Umbilical cord (tissue), 2 donors: ENCODE results near the genes CALCA and SAAL1.

DNA sequence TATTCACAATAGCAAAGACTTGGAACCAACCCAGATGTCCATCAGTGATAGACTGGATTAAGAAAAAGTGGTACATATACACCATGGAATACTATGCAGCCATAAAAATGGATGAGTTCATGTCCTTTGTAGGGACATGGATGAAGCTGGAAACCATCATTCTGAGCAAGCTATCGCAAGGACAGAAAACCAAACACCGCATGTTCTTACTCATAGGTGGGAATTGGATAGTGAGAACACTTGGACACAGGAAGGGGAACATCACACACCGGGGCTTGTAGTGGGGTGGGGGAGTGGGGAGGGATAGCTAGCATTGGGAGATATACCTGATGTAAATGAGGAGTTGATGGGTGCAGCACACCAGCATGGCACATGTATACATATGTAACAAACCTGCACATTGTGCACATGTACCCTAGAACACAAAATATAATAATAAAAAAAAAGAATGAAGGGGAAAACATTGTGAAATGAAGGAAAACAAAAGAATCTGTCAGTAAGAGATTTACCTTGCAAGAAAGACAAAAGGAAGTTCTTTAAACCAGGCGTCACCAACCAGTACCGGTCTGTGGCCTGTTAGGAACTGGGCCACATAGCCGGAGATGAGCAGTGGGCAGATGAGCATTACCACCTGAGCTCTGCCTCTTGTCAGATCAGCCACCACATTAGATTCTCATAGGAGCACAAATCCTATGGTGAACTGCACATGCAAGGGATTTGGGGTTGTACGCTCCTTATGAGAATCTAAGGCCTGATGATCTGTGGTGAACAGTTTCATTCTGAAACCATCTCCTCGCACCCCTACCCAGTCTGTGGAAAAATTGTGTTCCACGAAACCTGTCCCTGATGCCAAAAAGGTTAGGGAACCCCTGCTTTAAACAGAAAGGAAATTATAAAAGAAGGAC is 108.5 kb downstream of the CYP2R1 start:
- RAMPAGE, long total RNA, result no peak

- RAMPAGE, long total RNA, result no peak
Observed at GRCh38 chr11:14823016-14823487, 69.0 kb downstream of the CYP2R1 start.

DNA sequence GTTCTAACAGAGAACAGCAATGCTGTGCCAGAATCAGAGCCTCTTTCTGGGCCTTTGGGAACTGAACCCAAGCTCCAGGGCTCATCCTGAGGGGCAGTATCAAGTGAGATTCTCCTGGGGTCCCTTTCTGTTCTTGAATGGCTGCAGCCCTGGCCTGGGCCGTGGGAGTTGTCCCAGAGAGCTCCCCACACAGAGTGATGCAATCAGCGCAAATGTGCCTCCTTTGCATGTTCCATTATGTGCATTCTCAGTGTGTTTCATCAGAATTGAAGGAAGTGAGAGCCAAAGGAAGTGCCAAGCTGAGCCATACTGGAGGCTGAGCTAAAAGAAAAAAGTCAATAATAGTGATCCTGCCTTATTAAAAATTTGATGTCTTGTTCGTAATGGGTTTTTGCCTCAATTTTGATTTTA is 3.0 kb upstream of the CYP2R1 start:
- RAMPAGE, long total RNA, result no peak

GRCh38 chr11:14972044-14972912 is at the start of gene CALCA:
Gene CALCA, minus strand, starts transcription at chr11:14972351.
- RAMPAGE, long total RNA, result no peak

- RAMPAGE, long total RNA, result no peak
Observed at GRCh38 chr11:15507509-15507958, 392.8 kb downstream of the INSC start.

- RAMPAGE, long total RNA, result no peak
Observed at GRCh38 chr11:15651776-15652293, 537.1 kb downstream of the INSC start.

DNA sequence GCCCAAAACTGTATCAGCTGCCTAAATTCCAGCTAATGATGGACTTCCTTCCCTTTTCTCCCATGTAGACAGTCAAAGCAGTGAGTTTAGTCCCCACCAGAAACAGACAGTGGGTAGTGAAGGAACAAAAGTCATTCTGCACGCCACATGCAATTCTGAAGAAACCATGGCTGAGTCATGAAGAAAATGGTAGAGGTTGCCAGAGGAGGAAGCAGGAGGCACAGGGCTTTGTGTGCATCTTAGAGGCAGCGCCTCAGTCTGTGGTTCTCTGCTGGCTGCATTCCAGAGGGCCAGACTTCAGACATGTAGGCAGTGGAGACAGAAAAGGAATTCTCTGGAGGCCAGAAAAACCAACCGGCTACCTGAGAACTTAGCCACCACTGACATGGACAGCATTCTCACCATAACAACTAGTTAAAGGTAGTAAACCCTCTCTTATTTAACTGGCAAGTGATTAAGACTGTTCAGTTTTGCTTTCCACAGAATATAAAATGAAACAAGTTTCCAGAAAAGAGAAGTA is 556.2 kb downstream of the SOX6 start:
- RAMPAGE, long total RNA, result no peak

- RAMPAGE, long total RNA, result no peak
Observed at GRCh38 chr11:15849129-15849676, 507.1 kb downstream of the SOX6 start.

- RAMPAGE, long total RNA, result no peak
Observed at GRCh38 chr11:16186658-16187086, 169.7 kb downstream of the SOX6 start.

DNA sequence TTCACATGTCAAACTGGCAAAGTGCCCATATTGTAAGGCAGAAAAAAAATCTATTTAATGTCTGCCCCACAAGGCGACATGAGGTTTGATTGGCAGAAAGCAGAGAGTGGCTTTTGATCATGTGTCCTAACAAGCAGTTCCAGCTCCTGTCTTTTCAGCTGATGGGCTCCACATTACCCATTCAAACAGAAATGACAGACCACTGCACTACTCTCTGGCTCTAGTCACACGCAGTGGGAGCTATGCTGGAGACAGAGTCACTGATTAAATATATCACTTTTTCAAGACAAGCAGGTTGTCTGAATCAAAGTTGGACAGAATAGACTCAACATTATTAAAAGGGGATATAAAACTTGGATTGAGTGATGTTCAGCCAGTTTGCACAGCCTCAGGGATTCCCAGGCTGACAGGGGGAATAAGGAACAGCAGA is 58.9 kb downstream of the SOX6 start:
- RAMPAGE, long total RNA, result no peak

DNA sequence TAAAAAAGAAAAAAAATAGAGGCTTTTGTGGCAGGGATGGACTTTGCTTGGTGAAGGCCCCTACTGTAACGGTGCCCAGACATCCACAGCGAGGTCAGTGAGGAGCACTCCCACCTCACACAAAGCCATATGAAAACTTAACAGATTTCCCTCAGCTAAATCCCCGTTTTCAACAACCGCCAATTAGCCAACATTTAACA is 641 bp upstream of the C11orf58 start:
- RAMPAGE, long total RNA, result no peak

GRCh38 chr11:16803938-16804873 is 65.8 kb downstream of the C11orf58 start:
- RAMPAGE, long total RNA, result no peak

DNA sequence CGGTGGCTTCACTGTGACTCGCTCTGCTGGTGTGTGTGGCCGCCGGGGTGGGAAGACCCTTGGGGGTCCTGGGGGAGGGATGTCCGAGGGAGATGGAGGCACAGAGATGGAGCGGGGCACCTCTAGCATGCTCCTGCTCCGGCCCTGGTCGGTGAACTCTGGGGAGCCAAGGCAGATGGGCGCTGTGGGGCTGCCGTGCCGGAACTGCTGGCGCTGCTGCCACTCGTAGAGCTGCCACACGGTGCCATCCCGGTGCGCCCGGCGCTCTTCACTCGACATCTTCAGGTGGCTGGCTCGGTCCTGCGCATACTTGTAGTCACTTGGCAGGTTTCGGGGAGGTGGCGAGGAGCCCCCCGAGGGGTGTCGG is 78.4 kb downstream of the C11orf58 start:
- RAMPAGE, long total RNA, result no peak

GRCh38 chr11:16997037-16998184 is 16.8 kb downstream of the PLEKHA7 start:
- RAMPAGE, long total RNA, result no peak

GRCh38 chr11:17015333-17015697 is 1.1 kb upstream of the PLEKHA7 start:
- RAMPAGE, long total RNA, result no peak

DNA sequence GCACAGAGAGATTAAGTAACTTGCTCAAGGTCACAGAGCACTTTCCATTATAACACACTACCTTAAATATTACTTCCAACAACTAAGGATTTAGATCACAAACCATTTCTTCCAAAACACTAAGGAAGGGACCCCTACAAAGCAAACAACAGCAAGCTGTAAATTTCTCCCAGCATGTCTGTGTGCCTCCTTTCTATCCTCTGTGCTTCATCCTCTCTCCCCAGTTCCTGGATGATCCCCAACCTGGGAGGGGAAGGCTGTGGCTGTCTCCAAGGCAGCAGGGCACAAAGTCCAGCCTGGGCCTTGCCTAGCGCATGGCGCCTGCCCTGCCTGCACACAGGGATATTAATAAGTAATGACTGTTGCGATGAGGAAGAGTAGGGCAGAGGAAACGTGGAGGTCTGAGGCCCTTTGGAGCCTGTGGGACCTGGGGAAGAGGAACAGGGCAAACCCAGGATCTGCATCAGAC is 2.0 kb downstream of the USH1C start:
- RAMPAGE, long total RNA, result no peak

DNA sequence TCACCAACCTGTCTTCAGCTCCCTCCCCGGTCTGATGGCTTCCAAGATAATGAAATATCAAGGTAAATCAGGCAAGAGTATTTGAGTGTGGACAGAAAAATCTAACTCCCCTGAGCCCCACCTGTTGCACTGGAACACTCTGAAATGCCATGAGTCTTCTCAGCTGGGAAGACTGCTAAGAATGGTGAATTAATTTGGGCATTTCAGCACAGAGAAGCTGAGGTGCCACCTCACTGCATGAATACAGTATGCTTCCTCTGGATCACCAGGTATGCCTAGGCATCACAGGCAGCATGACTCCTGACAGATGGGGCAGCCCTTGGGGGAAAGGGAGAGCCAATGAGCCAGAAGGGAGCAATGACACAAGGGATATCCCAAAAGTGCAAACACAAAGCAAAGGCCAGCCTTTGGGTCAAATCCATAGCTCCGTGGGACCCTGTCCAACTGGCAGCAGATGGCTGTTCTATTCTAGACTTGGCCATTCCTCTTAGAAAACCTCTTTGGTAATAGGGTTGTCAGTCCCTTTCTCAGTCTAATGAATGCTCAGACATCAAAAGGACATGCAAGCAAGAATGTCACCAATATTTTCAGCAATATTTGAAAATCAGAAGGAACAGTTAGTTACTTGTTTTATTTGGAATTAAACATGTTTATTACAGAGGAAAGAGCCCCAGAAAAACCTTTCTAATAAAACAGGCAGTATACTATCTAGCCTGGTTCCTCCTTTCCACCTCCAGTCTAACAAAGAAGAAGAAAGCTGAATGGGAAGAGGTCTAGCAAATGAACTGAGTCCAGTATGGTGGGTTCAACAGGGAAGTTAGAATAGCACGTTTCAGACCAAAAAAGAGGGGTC is 73.3 kb downstream of the SERGEF start:
- RAMPAGE, long total RNA, result no peak

- RAMPAGE, long total RNA, result no peak
Observed at GRCh38 chr11:18019823-18020582, 7.2 kb upstream of the SERGEF start.

DNA sequence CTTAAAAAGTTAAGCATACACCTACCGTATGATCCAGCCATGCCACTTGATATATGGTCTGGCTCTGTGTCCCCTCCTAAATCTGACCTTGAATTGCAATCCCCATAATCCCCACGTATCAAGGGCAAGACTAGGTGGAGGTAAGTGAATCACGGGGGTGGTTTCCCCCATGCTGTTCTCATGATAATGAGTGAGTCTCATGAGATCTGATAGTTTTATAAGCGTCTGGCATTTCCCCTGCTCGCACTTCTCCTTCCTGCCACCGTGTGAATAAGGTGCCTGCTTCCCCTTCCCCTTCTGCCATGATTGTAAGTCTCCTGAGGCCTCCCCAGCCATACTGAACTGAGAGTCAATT is 4.7 kb downstream of the SAAL1 start:
- RAMPAGE, long total RNA, result no peak

DNA sequence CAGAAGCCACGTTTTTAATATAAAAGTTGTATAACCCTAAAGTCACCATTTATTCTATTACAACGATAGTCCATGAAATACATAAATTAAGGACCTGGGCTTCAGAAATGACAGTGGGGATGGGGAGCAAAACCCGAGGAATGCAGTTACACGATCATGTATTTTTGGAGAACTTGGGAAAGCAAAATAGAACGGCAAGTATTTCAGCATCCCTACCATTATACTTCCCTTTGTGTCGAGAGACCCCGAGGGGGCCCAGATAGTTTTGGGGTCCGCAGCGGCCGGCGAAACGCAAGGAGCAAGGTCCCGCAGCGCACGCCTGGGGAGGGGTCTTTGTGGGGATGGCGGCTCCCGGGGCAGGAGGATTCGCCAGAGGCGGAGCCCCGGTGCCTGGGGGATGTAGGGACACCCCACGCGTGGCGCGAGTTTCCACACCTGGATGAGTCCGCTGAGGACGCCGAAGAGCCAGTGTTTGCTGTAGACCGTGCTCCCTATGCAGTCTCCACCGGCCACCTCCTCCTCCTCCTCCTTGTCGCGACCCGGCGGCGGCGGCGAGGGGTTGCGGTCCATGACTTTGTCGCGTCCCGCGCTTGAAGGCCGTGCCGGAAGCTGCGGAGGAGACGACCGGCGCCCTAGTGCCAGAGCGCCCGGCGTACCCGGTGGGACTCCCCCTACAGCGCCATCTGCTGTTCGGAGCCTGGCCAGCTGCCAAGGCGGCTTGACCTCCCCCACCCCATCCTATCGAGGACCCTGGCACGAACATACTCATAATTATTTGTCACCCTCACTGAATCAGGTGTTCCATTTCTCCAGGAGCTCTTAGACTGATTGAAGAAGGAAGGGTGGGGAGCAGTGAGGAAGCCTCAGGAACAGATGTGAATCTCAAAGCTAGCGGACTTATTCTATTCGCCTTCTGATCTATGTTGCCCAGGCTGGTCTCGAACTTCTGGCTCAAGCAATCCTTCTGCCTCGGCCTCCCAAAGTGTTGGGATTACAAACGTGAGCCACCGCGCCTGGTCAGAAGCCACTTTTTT is at the start of gene SAAL1:
SAAL1 (minus strand) TSS at position 611 of the 1,034 bp plus-strand sequence.
- RAMPAGE, long total RNA, result start-site peak on the minus strand centred at position 600 of the sequence, 28 bp wide, 16 and 11 reads in 2 replicates